CMK (cell line): Measurements from ENCODE around the genes ANP32E, PRUNE1 and MLLT11.

- RRBS = 0% methylated on average over 4 of the region's 42 CpGs
These were observed at the start of gene ANP32E for GRCh38 chr1:150235584-150236866. TSS of gene ANP32E (minus strand) at chr1:150236112.

- RRBS = no CpG with 5 or more reads among the region's 14 CpGs
These were observed 957 bp upstream of the CA14 start for GRCh38 chr1:150256300-150257333.

DNA sequence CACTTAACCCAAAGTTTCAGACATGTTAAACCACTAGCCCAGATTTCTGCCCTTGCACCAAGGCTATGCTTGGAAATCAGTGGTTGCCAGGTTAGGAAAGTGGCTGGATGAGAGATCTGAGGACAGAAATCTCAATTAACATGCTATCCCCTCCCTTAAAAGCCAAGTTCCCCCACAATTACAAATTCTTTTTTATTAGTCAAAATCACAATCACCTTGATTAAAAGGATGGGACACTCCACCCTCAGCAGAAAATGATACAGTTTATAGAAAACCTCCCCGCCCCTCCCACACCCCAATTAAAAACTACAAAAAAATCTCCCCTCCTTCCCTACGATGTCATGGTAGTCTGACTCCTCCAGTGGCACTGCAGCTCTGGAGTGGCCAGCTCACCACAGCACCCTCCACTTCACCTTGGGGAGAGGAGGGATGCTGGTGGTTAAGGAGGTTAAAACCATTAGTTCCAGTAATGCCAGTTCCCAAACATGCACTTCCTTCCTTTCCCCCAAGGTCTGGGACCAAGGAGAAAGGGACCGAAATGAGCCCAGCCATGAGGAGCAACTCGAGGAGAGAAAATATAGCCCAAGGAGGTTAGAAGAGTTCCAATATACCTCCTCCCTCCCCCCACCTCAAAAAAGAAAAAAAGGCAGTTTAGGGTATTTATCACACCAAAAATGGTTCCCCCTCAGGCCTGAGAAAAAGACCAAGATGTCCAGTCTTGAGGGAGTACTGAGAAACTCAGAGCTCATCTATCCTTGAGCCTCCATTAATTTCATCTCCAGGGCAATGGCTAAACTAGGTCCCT, 3.4 kb downstream of the APH1A start:
- RRBS = no CpG with 5 or more reads among the region's 4 CpGs

- RRBS = no CpG with 5 or more reads among the region's 5 CpGs
These were observed 1.0 kb downstream of the APH1A start for GRCh38 chr1:150267831-150268188.

- RRBS = no CpG with 5 or more reads among the region's 15 CpGs
These were observed 11.2 kb upstream of the PRPF3 start for GRCh38 chr1:150310053-150310630.

DNA sequence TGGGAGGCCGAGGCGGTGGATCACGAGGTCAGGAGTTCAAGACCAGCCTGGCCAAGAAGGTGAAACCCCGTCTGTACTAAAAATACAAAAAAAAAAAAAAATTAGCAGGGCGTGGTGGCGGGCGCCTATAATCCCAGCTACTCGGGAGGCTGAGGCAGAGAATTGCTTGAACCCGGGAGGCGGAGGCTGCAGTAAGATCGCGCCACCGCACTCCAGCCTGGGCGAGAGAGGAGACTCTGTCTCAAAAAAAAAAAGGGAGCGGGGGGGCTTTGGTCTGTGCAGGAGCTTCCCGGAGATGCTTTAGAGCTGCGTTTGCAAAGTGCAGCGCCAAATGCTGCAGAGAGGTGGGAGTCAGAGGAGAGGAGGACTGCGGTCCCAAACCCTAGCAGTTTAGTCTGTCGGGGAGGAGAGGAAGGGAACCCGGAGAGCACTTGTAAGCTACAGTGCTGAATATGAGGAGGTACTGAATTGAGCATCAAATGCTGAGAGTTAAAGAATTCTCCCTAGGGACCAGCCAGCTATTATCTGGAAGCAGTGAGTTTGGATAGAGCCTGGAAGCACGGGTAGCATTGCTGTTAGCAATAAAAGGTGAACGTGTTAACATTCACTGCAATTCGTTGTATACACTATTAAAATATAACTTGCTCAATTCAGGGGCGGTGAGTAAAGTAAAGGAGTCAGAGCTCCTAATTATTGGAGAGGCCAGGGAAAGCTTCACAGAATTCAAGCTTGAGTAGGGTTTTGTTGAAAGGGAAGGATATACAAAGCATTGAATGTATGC, 8.3 kb downstream of the ECM1 start:
- RRBS = 4% methylated on average over 2 of the region's 25 CpGs

DNA sequence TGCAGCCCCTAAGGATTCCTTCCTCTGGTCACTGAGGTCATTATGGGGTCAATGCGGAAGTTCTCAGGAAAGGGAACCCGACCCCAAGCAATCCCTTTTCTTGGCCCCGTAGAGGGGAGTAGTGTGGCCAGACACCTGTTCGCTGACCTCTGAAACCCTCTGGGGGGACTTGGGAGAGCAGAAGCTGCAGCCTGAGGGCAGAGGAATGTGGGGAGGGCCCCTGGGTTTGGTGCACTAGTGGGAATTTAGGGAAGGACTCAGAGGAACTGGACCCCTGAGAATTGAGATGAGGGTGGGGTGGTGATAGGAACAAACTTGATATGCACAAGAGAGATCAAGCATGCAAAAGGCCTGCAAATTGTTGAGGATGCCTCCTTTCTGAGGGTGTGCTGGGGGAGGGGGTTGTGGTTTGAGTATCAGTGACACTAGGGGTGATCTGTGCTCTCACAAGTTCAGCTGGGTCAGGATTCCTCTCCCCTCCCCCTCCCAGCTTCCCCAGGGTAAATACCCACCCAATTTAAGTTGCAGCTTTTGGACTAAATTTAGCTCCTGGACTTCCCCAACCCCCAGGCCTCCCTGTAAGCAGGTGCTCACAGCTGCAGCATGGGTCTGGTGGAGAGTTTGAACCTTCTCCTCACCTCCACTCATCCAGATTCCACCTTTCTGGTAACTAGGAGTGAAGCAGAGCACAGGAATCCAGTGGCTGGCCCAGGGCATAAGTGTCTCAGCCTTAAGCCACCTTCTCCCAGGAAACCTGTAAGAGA, 13.4 kb downstream of the ADAMTSL4 start:
- RRBS = no CpG with 5 or more reads among the region's 4 CpGs

GRCh38 chr1:150567150-150567465, 12.3 kb downstream of the MCL1 start:
- RRBS = no CpG with 5 or more reads among the region's 5 CpGs

DNA sequence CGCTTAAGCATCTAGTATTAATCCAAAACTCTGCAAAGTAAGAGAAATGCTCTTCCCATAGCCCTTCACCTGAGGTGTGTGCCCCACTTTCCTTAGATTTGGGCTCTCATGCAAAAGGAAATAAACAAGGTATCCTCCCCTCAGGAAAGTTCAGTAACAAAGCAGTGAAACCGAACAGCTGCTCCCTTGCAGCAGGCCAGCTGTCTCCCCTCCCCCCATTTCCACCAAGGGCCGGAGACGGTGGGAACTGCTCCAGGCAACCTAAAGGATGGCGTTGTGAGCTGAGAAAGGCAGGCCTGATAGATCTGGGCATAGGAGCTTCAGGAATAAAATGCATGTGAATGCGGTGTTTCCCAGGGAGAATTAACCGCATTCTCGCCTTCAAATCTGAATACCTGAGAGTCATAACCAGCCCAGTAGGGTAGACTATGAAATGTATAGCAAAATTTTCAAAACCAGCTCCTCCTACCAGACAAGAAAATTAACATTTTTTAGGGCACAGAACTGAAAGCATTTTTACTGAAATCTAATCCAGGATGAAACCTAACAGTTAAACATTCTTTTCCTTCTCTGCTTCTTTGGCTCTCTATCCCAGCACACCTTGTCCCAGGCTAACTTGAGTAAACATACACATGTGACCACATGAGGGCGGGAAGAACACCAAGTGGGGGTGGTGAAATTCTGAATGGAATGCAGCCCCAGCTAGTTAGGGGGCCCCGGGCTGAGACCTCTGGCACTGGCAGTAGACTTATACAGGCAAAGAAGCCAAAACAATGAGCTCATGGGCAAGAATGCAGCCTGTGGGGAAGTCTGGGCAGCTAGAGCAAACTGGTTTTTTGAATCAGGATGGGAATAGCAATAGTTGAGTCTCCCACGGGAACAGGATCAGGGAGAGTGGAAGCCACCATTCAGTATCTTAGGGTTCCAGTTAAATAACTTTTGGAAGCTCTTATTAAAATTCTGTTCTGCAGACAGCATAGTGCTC, 11.5 kb downstream of the MCL1 start:
- RRBS = no CpG with 5 or more reads among the region's 11 CpGs

GRCh38 chr1:150578011-150578821, 1.2 kb downstream of the MCL1 start:
- RRBS = 2% methylated on average over 7 of the region's 30 CpGs

GRCh38 chr1:150875839-150876089, 635 bp downstream of the ARNT start:
- RRBS = 2% methylated on average over 2 of the region's 8 CpGs

- RRBS = no CpG with 5 or more reads among the region's 15 CpGs
These were observed 10.6 kb downstream of the CERS2 start for GRCh38 chr1:150963602-150964789.

DNA sequence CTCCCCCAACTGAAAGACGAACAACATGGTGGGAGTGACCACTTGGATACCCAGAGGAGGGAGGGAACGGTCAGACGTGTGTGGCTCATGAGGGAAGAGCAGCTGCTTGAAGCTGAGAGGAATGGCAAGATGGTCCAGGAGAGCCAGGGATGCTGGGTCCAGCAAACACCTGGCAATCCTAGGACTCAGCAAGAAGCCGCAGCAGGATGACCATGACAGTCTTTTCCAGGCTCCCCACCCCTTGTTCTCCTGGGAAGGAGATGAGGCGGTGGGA, 3.8 kb downstream of the CERS2 start:
- RRBS = no CpG with 5 or more reads among the region's 5 CpGs

GRCh38 chr1:150976850-150977823, 2.5 kb upstream of the CERS2 start:
- RRBS = 2% methylated on average over 5 of the region's 12 CpGs

GRCh38 chr1:150998779-150999678, 7.7 kb downstream of the MINDY1 start:
- RRBS = no CpG with 5 or more reads among the region's 19 CpGs

DNA sequence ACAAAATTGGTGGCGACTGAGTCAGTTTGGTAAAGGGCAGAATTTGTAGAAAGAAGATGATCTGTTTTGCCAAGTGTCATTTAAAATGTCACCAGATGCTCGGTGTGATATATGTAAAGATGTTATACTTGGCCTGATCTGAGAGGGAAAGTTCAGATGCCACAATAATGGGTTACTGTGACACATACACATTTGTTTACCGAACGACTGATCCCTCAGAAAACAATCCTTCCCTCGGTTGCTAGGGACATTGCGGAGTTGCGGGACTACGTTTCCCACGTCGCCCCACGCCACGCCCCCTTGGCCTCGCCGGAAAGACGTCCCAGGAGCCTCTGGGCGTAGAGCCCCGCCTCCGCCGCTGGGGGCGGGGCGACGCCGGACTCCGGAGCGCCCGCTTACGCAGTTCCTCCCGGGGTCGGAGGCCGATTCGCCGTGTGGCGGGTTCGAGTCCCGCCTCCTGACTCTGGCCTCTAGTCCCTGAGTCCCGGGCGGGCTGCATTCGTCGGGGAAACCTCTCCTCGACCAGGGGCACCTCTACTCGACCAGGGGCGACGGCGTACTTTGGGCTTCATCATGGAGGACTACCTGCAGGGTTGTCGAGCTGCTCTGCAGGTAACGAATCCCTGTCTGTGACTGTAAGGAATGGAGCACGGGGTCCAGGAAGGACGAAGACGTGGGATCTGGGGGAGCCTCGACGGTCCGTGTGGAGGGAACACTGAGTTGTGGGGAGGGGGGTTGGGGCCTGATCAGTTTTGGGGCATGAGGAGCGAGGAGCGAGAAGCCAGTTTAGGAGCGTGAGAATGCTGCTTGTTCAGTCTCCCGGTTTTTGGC, at the start of gene PRUNE1:
PRUNE1 (plus strand) TSS at position 390 of the 831 bp plus-strand sequence.
- RRBS = 1% methylated on average over 19 of the region's 56 CpGs

- RRBS = 0% methylated on average over 2 of the region's 16 CpGs
These were observed 961 bp downstream of the C1orf56 start for GRCh38 chr1:151048467-151048956.

DNA sequence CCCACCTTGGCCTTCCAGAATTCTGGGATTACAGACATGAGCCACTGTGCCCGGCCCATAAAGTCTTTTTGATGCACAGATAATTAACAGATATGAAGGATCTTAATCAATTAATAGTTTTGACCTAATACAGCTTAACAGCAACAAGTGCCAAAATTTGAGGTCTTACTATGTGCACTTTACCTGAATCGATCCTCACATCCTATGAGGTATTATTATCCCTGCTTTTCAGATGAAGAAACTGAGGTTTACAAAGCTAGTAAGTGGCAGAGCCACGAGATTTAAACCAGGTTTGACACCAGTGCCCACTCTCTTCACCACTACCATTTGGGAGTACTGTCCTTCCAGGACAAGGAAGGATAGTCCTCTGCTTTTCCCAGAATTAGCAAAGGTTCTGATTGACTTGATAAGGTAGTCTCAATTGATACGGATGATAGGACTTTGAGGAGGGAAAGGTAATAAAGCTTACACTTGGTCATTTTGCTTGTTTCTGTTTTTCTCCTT, 2.3 kb downstream of the C1orf56 start:
- RRBS = no CpG with 5 or more reads among the region's 4 CpGs

DNA sequence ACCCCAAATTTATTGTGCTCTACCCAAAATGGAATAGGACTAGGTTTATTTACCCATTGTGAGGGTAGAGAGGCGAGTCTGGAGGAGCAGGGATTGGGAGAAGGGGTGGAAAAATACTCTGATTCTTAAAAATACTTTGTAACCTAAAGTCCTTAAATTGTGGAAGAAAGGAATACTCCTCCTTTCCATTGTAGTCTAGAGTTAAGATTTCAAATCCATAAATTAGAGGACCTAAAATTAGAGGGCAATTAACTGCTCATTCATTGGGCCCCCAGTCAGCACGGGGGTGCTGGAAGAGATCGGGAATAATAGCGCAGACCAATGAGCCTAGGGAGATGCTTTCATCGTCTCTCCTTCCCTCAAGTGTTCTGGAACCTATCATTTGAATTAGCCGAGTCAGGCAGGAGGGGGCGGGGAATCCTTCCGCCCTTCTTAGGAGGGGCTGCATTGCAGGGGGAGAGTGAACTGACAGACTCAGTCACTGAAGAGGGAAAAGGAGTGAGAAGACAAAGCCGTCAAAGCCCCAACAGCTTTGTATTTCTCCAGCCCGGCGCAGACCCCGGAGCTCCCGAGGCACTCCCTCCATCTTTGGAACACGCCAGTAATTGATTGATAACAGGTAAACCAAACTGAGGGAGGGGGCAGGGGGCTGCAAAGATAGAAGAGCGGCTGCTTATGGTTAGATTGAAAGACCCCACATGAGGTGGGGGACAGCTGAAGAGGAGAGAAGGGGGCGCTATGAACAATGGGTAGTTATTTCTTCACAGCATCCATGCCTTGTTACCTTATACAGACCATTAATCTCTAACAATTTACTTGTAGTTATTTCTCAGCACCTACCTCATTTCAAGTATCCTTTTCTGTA, at the start of gene MLLT11:
MLLT11 (plus strand) TSS at position 463 of the 865 bp plus-strand sequence.
- RRBS = no CpG with 5 or more reads among the region's 16 CpGs